Measurements from ENCODE around the genes PKD1L1, C7orf57 and COBL.

DNA sequence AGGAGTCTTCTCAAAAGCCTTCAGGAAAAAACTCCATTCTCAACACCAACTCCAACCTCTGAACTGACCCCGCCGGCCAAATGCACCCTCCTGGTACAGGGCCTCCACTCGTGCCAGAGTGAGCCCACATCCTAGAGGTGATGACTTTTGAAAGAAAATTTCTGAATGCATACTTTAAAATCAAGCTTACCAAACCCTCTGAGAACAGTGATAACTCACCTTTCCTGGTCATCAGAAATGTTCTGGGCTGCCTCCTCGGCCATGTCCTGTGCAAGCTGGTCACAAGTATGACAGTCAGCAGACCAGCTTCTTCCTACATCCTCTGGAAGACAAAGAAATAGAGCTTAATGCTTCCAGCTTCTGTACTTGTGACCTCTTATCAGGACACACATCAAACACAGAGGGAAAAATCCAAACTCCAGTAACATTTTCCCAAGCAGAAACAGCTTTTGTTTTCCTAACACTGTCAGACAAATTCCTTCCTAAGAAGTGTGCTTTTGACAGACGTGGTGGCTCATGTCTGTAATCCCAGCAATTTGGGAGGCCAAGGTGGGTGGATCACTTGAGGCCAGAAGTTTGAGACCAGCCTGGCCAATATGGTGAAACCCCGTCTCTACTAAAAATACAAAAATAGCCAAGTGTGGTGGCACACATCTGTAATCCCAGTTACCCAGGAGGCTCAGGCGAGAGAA is at the start of gene PKD1L1:
PKD1L1 (minus strand) TSS at position 289 of the 692 bp plus-strand sequence.
- RRBS: no CpG with 5 or more reads among the region's 7 CpGs

DNA sequence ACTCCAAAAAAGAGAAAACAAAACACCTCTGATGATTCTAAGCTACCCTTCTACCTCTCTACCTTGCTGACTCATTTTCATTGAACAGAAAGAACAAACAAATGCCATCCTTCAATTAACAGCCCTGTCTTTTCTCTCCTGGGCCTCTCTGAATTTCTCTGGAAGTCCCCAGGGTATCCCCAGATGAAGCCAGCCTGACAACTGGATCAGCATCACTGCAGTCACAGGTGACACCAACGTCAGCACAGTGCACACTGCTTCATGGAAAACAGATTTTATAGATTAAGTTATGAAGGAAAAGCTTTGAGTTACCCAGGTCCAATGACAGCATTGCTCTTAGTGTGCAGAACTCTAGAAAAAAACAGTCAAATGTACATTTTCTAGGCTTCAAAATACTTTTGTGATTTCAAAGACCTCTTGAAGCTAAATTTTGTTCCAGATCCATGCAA is 5.6 kb downstream of the HUS1 start:
- RRBS: no CpG with 5 or more reads among the region's 1 CpG

GRCh38 chr7:47977069-47977512 is 2.3 kb downstream of the HUS1 start:
- RRBS: no CpG with 5 or more reads among the region's 4 CpGs

DNA sequence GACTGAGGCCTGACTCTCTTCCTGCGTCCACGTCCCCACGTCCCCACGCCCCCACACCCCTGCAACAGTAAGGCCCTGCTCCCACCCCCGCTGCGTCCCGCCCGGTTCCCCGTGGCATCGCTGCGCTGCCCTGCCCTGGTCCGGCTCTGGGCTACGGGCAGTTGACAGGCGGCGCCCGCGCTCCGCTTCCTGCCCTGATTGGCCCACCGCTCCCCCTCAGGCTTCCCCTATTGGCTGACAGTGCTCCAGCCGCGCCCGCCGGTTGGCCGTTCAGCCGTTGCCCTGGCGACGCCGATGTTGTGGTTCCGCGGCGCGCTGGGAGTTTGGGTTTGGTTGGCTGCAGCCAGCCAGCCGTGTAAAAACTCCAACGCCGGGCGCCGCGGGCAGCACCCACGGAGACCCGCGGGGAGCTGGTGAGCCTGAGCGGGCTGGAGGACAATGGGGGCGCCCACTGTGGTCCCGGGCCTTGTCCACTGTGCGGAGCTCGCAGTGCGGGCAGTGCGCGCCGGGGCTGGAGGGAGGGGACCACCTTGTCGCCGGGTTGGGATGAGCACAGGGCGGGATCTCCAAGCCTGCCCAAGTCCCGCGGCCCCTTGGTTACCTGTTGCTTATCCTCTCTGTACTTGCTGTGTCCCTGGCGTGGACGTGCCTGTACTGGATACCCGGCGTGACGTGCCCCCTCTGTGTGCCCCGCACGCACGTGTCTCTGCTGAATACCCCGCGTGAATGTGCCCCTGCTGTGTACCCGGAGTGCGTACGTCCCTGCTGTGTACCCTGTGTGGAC is at the start of gene C7orf57:
C7orf57 (plus strand) TSS at position 326 of the 784 bp plus-strand sequence.
- RRBS: 3% methylated on average over 38 of the region's 68 CpGs

DNA sequence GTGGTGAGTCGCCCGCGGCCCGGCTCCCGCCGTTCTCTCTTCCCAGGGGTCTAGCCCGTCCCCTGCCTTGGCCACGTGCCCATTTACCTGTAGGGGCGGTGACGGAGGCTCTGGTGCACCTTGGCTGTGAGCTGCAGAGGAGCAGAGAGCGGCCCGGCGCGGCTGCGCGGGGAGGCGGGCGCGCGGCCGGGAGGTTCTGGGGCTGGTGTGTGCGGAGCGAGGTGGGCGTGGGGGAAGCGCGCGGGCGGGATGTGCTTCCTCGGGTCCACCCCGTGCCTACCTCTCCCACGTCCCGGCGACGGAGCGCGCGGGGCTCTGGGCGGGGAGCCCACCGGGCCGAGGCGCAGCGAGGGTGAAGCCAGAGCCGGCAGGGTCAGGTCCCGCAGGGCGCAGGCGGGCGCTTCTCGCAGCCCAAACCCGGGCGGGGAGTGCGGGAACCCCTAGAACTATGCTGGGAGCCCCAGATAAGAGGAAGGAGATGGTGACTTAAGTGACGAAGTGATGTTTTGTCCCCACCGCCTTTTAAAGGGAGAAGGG is 419 bp downstream of the UPP1 start:
- RRBS: 21% methylated on average over 25 of the region's 53 CpGs

- RRBS: no CpG with 5 or more reads among the region's 7 CpGs
Measured at GRCh38 chr7:48090587-48090936, 1.5 kb downstream of the UPP1 start.

DNA sequence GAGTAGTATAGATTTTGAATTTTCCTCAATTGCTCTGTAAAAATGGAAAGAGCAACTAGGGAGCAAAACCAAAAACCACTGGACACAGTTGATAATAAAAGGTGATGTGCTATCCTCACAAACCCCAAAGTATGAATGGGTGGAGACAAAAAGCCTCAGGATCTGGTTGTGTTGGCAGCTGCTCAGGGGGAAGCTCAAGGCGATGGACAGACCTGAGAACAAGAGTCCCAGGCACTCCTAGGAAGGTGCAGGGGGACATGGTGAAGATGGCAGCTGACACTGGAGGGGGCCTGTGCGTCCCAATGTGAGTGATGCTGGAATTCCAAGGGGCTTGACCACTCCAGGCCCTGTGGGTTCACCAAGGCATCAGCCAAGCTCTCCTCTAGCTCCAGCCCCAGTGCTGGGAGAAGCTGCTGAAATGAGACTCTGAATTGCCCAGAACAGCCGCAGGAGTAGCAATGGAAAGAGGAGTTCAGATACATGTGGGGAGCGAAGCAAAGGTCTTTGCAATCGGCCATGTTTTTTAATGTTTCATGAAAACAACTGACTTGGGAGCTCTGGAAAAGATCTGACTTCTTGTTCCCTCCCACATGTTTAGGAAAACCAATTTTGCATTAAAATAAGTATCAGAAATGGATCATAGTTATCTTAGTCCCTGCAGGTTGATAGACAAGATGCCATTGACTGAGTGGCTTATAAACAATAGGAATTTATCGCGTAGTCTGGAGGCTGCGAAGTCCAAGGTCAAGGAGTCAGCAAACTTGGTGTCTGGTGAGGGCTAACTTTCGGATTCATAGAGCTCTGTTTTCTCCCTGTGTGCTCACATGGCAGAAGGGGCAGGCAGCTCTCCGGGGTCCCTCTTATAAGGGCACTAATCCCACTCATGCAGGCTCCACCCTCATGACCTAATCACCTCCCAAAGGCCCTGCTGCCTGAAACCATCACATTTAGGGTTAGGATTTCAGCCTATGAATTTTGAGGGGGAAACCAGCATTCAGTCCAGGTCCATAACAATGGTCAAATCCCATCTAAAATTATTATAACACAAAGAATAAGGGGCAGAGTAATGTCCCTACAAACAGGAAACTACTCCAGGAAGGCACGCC is 16.2 kb downstream of the UPP1 start:
- RRBS: no CpG with 5 or more reads among the region's 11 CpGs

DNA sequence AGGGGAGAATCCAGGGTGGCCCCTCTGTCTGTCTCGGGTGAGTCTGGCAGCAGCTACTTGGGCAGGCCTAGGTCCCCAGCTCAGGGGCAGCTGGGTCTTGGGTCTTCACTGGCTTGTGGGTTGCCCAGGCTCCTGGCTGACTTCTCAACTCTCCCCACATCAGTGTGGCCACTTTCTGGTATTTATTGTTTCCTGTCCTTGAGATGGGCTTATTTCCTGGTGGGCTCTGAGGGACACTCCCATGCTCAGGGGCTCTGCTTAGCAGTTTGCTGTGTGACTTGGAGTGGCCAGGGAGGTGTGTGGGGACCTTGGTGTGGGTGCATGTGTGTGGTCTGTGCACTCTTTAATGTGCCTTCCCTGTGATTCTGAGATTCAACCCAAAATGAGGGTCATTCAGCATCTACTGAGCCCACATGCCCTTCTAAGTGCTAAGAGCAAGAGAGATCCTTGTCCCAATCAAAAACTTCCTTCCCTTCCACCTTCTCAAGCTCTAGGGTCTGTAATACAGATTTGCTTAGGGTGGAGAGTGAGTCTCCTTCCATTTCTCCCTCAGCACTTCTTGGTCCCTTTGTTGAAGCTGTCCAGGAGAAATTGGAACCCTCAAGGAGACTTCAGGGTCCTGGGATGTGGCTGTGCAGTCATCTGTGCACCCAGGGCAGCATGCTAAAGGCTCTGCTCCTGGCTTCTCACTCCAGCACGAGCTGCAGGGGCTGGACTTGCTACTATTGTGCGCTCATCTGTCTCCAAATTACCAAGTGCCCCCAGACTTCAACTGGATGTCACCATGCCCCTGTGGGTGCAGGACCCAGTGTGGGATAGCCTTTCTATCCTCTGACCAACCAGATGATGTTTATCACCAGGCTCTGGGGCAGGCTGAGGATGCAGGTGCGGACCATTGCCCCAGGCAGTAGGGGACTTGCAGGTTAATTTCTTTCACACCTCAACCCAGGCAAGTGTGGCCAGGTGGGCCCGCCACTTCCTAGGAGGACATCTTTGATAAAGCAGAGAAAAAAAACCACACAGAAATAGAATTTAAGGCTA is 20.3 kb downstream of the UPP1 start:
- RRBS: no CpG with 5 or more reads among the region's 5 CpGs

DNA sequence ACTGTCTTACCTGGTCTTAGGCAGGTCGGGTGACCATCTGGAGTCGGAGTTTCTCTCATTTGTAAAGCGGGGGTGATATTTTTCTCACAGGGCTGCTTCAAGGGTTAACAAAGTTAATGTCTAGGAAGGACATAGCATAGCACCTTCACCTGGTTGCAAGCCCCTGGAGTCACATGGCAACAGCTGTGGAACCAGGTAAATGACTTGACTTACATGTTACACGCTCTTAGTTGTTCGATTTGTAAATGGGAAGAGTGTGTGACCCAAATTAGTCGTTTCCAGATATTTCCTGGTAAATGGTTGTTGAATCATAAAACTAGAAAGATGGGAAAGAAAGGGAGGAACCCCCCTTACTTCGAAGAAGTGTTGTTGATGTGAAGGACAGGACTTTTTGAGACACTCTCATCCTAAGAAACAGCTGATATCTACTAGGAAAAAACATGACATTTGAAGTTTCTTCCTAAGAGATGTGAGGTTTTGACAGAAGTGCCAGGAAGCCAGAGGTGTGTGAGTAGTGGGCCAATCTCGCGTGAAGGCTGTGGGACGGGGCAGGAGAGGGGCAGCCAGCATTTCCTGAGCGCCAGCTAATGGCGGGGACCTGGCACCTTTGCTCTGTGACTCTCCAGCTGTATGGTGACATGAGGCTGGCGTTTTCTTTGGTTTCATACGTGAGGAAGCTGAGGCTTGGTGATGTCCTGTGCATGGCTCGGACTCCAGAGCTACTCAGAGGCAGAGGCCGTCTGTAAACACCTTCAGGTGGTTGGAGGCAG is 53.5 kb downstream of the IKZF1 start:
- RRBS: no CpG with 5 or more reads among the region's 16 CpGs

- RRBS: no CpG with 5 or more reads among the region's 9 CpGs
Measured at GRCh38 chr7:50411290-50412044, 38.7 kb downstream of the FIGNL1 start.

DNA sequence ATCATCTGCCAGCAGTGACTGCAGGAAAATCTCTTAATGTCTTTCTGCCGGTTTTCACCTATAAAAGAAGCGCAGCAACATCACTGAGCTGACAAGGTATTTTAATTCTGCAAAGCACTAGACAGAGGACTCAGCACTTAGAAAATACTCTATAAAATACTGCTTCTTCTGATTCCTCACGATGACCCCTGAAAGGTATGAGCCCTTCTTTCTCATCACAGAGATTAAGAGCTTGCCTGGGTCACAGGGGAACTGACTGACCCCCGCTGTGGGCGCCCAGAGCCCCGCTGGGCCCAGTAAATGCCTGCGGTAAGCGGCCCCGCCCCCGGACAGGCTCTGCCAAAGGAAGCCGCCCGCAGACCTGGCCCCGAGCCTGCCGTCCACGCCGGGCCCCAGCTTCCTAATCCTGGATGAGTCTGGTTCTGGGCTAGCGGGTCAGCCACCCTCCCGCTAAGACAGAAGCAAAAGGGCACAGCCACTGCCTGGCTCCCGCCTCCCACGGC is 433 bp downstream of the FIGNL1 start:
- RRBS: 3% methylated on average over 7 of the region's 20 CpGs

DNA sequence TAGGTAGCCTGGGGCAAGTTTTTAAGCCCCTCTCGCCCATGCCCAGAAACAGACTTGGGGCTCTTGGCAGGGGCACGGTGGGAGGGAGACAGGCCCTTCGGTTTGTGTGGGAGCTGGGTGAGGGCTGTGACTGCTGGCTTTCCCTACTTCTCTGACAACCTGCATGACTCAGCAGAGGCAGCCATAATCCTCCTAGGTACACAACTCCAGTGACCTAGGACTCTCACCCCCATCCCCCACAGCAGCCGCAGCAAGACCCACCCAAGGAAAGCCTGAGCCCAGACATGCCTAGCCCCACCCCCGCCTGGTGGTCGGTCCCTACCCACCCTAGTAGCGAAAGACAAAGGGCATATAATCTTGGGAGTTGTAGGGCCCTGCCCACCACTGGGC is 51.6 kb downstream of the DDC start:
- RRBS: no CpG with 5 or more reads among the region's 7 CpGs

- RRBS: no CpG with 5 or more reads among the region's 25 CpGs
Measured at GRCh38 chr7:50641027-50642385, 76.3 kb upstream of the DDC start.

DNA sequence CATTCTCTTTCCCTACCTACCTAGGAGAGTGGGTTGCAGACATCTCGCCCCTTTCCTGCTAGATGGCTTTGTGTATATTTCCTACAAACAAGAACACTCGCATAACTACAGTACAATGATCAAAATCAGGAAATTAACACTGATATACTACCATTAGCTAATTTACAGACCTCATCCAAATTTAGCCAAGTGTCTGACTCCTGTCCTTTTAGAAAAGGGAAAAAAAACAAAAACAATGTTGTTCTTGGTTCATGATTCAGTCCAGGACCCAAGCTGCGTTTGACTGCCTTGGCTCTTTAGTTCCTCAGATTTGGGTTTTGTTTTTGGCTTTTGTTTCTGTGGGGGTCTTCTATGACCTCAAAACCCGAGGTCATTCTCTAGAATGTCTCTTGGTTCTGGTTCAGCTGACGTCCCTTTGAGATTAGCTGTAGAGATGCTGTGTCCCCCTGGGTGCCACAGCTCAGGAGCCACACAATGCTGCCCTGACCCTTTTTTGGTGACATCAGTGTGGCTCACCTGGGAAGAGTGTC is 89.6 kb upstream of the DDC start:
- RRBS: no CpG with 5 or more reads among the region's 5 CpGs

DNA sequence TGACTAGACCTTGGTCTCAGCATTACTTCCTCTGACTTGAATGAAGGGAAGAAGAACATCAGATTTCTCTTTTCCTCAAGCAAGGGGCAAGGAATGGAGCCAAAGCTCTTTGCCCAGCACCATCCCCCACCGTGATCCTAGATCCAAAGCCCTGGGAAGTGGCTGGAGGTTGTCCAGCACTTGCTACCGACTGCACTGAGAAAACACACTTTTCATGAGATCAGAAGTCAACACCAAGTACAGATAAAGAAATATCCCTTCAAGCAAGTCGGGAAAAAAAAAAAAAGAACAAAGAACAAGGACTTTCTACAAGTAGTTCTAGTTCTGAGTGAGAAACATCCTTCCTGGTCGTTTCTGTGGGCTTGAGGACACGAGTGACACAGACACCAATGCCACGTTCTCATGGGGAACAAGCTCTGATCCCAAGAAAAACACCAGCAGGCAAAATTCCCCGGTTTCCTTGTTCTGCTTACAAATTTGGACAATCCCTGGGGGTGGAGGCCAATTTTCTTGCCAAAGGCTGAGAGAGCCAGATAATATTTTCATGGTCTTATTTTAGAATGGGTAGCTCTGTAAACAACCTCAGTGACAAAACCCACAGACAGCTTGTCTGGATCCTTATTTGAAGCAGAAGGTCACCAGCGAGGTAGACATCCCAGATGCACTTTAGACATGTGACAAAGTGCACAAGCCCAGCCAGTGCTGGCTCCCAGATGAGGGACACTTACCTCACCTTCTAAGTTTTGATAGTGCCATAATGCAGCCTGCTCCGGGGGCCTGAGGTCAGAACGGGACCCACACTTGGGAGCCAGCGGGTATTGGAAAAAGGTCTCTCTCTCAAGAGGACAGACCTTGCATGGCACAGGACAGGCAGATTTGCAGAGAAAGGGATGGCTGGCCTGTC is 102.4 kb upstream of the DDC start:
- RRBS: no CpG with 5 or more reads among the region's 11 CpGs

GRCh38 chr7:50695111-50695742 is 87.5 kb downstream of the GRB10 start:
- RRBS: no CpG with 5 or more reads among the region's 6 CpGs

DNA sequence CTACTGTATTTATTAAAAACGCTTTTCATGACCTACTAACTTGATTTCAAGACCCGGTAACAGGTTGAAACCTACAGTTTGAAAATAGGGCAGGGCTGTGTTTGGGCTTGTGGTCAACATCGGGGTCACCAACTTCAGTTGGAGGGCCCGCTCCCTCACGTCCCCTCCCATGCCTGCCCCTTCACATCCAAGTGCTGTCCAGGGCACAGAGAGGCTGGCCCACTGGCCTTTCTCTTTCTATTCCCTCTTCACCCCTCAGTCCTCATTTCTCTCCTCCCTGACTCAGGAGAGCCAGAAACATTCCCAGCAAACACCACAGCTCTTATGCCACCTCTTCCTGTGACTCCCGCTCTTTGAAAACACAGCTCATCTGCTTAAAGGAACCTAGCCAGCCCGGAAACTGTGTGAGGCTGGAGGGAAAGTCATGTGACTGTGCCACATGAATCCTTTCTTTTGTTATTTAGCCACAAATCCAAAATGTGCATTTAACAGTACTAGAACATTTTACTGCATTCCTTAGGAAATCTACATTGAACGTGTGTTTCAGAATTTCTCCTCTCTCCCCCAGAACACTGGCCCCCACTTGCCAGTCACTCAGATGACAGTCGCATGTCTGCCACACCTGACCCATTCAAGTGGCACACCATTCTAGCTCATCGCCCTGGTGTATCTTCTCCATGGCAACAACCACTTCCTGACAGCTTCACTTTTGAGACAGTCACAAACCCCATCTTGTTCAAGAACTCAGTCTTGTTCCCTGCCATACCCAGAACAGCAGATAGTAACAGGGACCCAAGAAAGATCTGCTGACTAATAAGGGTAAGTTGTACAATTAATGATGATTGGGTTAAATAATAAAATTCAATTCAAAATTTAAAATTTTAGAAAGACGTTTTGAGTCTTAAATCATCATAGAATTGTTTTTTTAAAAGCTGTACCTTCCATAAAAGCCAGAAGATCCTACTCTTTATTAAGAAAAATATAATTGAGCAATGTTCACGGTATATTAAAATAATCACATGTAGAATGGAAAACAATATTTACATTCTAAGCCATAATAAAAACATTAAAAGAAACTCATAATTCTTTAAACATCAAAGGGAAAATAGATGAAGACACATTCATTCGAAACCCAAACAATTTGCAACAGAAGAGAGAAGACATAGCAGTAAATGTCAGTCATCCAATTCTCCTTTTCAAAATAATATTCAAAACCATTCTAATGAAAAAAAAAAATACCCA is 42.7 kb downstream of the GRB10 start:
- RRBS: no CpG with 5 or more reads among the region's 13 CpGs

- RRBS: 3% methylated on average over 63 of the region's 119 CpGs
Measured at GRCh38 chr7:50792396-50793296, 9.9 kb upstream of the GRB10 start.

DNA sequence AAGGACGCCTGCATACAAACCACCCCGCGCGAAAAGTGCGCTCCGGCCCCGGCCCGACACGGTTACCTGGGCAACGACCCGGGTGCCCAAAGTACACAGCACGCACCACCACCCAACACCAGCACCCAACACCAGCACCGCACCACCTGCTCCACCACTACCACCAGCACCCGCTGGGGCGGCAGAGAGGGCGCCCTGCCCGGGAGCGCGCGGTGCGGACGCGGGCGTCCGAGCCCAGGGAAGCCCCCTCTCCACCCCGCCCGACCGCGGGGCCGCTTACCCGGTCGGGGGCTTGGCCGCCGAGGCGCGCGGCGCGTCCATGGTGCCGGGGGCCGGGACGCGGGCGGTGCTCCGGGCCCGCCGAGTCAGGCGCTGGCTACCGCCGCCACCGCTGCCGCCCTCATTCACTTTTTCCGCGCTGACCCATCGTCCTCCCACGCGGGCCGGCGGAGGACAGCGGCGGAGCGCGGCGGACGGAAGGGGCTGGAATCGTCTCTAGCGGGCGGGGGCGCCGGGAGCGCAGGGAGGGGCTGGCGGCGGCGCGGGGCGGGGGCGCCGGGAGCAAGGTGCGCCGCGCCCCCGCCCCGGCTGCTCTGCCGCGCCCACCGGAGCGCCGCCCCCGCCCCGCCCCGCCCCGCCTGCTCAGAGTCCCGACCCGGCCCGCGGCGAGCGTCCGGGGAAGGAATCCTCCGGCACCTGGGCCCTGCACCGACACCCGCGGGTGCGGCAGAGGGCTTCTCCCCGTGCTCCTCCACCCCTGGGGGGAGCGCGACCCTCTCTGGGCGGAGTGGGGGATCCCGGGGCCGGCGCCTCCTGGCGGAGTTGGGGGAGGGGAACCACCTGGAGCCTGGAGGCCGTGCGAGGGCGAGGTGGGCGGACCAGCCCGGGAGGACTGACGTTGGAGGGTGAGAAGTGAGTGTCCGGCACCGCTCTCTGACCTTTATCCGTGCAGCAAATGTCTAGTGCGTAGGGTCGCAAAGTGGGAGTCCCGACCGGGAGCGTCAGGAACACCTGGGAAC is at the start of gene COBL:
COBL (minus strand) TSS at position 497 of the 1,019 bp plus-strand sequence.
- RRBS: 12% methylated on average over 76 of the region's 126 CpGs

GRCh38 chr7:53032213-53032574 is 3.2 kb upstream of the POM121L12 start:
- RRBS: no CpG with 5 or more reads among the region's 7 CpGs